Endothelial cell of umbilical vein (primary cell): ENCODE measurements around the genes OR7E24 and ZNF846.

DNA sequence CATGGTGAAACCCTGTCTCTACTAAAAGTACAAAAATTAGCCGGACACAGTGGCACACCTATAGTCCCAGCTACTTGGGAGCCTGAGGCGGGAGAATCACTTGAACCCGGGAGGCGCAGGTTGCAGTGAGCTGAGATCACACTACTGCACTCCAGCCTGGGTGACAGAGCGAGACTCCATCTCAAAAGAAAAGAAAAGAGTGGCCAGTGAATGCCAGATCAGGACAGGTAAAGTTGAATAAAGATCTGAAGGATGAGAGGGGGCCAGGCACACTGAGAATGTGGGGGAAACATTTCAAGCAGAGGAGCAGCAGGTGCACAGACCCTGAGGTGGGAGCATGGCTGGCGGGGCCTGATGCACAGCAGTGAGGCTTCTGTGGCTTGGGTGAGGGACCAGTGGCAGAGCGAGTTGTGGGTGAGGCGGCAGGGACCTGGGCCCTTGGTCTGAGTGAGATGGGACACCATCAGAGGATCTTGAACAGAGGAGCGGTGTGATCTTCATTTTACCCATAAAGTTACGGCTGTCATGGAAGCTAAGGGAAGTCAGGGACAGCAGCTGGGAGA is 9.2 kb downstream of the ZNF317 start:
- PRO-cap, result no peak
CAGE:
- cytosol, long polyA minus RNA, result no peak
- cytosol, long polyA plus RNA, result no peak
- long polyA plus RNA, result no peak
- nucleus, long polyA minus RNA, result no peak
- nucleus, long polyA plus RNA, result no peak

DNA sequence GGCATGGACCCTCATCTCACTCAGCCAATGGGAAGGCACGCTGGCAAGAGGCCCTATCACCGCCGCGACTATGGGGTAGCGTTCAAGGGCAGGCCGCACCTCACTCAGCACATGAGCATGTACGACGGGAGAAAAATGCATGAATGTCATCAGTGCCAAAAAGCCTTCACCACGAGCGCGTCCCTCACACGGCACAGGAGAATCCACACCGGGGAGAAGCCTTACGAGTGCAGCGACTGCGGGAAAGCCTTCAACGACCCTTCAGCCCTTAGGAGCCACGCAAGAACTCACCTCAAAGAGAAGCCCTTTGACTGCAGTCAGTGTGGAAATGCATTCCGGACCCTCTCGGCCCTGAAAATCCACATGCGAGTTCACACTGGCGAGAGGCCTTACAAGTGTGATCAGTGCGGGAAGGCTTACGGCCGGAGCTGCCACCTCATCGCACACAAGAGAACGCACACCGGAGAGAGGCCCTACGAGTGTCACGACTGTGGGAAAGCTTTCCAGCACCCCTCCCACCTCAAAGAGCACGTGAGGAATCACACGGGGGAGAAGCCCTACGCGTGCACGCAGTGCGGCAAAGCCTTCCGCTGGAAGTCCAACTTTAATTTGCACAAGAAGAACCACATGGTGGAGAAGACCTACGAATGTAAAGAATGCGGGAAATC is 18.5 kb upstream of the OR7D2 start:
- PRO-cap, result no peak
CAGE:
- cytosol, long polyA minus RNA, result no peak
- cytosol, long polyA plus RNA, result no peak
- long polyA plus RNA, result no peak
- nucleus, long polyA minus RNA, result no peak
- nucleus, long polyA plus RNA, result no peak

DNA sequence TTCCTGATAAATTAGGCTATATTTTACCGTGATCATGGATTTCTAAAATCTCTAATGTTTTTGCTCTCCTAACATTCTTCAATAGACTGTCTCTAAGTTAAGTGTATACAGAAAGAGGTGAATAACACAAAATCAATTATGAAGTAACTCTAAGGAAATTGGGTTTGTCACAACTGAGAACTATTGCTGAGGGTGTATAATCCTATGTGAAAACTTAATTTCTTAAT is at the start of gene OR7E24:
Gene OR7E24 (plus strand): TSS at position 160 of the 227 bp plus-strand sequence.
- PRO-cap, result no peak
CAGE:
- cytosol, long polyA minus RNA, result no peak
- cytosol, long polyA plus RNA, result no peak
- long polyA plus RNA, result no peak
- nucleus, long polyA minus RNA, result no peak
- nucleus, long polyA plus RNA, result no peak

DNA sequence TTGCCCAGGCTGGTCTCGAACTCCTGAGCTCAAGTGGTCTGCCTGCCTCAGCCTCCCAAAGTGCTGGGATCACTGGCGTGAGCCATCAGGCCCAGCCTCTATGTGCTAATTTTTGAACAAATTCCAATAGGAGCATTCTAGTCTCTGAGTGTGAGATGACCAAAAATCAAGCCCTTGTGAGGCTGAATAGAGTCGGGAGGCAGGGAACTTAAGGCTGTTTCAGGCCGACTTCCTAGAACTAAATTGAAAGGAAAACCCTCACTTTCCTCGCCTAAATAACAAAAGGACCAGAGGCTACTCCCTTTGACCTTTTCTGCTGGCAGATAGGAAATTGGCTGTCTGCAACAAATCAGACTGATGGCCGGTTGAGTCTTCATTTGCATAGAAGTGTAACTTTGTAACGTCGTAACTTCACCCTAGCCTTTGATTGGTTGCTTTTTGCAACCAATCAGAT is 720 bp upstream of the ZNF559 start:
- PRO-cap, result no peak
CAGE:
- cytosol, long polyA minus RNA, result no peak
- cytosol, long polyA plus RNA, result no peak
- long polyA plus RNA, result no peak
- nucleus, long polyA minus RNA, result no peak
- nucleus, long polyA plus RNA, result no peak

- PRO-cap, result no peak
CAGE:
- cytosol, long polyA minus RNA, result no peak
- cytosol, long polyA plus RNA, result no peak
- long polyA plus RNA, result no peak
- nucleus, long polyA minus RNA, result no peak
- nucleus, long polyA plus RNA, result no peak
Measured at GRCh38 chr19:9423119-9423497, 12.3 kb downstream of the ZNF266 start.

DNA sequence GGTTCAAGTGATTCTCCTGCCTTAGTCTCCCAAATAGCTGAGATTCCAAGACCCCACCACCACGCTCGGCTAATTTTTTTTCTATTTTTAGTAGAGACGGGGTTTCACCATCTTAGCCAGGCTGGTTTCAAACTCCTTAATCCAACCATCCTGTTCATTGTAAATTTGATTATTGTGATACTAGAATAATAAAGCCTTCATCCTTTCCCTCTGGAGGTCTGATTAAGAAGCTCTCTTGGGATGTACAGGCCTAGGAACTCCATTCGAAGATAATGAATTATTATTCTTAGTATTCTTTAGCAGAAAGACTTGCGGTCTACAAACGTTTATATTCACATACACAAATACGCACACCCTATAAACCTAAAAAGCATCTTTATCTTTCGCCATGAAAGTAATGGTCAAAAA is 696 bp downstream of the ZNF426 start:
- PRO-cap, result no peak
CAGE:
- cytosol, long polyA minus RNA, result no peak
- cytosol, long polyA plus RNA, result no peak
- long polyA plus RNA, result no peak
- nucleus, long polyA minus RNA, result no peak
- nucleus, long polyA plus RNA, result no peak

- PRO-cap, result bidirectional peak, plus-strand start at chr19:9768814, minus-strand start at chr19:9768625
CAGE:
- cytosol, long polyA minus RNA, result no peak
- cytosol, long polyA plus RNA, result no peak
- long polyA plus RNA, result no peak
- nucleus, long polyA minus RNA, result no peak
- nucleus, long polyA plus RNA, result no peak
Measured at GRCh38 chr19:9768167-9769238, at the start of gene ZNF846. Gene ZNF846, minus strand, starts transcription at chr19:9768738.

- PRO-cap, result no peak
CAGE:
- cytosol, long polyA minus RNA, result no peak
- cytosol, long polyA plus RNA, result no peak
- long polyA plus RNA, result no peak
- nucleus, long polyA minus RNA, result no peak
- nucleus, long polyA plus RNA, result no peak
Measured at GRCh38 chr19:9818092-9818529, 768 bp downstream of the FBXL12 start.

- PRO-cap, result no peak
CAGE:
- cytosol, long polyA minus RNA, result no peak
- cytosol, long polyA plus RNA, result no peak
- long polyA plus RNA, result no peak
- nucleus, long polyA minus RNA, result no peak
- nucleus, long polyA plus RNA, result no peak
Measured at GRCh38 chr19:10070571-10071595, 15.2 kb upstream of the SHFL start.

GRCh38 chr19:10104429-10105506 is 1.4 kb upstream of the PPAN start:
- PRO-cap, result no peak
CAGE:
- cytosol, long polyA minus RNA, result no peak
- cytosol, long polyA plus RNA, result no peak
- long polyA plus RNA, result no peak
- nucleus, long polyA minus RNA, result no peak
- nucleus, long polyA plus RNA, result no peak

- PRO-cap, result no peak
CAGE:
- cytosol, long polyA minus RNA, result no peak
- cytosol, long polyA plus RNA, result no peak
- long polyA plus RNA, result no peak
- nucleus, long polyA minus RNA, result no peak
- nucleus, long polyA plus RNA, result no peak
Measured at GRCh38 chr19:10110035-10110908, 1.2 kb upstream of the P2RY11 start.

DNA sequence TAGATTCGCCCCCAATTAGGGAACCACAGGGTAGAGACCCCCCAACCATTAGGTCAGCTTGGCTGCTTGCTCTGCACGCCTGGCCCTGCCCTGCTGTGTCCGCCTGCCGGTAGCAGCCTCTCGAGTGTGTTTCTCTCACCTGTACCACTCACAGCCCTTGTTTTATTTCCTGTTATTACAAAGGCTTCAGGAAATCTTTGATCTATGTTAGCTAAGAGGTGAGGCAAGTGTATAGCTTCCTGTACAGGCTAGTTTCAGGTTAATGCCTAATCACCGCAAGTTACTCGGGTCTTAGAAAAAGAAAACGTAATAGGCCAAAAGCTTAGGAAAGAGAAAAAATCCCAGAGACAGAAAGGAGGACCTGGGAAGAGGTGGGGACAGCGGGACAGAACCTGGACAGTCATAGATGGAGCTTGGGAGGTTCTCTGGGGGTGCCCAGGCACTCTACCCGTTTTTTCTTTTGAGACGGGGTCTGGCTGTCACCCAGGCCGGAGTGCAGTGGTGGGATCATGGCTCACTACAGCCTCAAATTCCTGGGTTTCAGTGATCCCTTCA is 23.2 kb upstream of the EIF3G start:
- PRO-cap, result no peak
CAGE:
- cytosol, long polyA minus RNA, result no peak
- cytosol, long polyA plus RNA, result no peak
- long polyA plus RNA, result no peak
- nucleus, long polyA minus RNA, result no peak
- nucleus, long polyA plus RNA, result no peak

GRCh38 chr19:10237566-10238017 is 6.5 kb upstream of the S1PR2 start:
- PRO-cap, result no peak
CAGE:
- cytosol, long polyA minus RNA, result no peak
- cytosol, long polyA plus RNA, result no peak
- long polyA plus RNA, result no peak
- nucleus, long polyA minus RNA, result no peak
- nucleus, long polyA plus RNA, result no peak

- PRO-cap, result no peak
CAGE:
- cytosol, long polyA minus RNA, result no peak
- cytosol, long polyA plus RNA, result no peak
- long polyA plus RNA, result no peak
- nucleus, long polyA minus RNA, result no peak
- nucleus, long polyA plus RNA, result no peak
Measured at GRCh38 chr19:10242687-10243200, 9.3 kb upstream of the MRPL4 start.

DNA sequence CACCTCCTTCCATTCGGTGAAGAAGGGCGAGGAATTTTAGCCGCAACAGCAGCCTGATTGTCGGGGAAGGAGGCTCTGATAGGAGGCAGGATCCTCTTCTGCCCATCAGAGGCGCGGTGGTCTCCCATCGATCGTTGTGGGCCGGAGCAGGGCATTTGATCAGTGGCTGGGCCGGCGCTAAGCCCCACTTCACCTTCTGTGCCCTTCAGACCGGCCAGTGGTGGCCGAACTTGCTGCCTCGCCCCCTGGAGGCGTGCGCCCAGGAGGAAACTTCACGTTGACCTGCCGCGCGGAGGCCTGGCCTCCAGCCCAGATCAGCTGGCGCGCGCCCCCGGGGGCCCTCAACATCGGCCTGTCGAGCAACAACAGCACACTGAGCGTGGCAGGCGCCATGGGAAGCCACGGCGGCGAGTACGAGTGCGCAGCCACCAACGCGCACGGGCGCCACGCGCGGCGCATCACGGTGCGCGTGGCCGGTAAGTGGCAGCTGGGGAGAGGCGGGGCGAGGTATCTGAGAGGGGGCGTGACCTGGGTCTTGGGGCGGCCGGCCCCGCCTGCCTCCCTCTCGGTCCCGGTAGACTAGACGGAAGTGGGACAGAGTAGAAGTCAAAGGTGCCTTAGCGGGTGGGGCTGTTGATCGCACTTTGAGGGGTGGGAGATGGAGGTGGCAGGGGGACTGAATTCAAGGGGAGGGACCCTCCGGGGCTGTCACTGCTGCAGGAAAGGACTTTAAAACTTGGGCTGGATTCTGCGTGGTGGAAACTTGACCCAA is 5.6 kb downstream of the ICAM5 start:
- PRO-cap, result no peak
CAGE:
- cytosol, long polyA minus RNA, result no peak
- cytosol, long polyA plus RNA, result no peak
- long polyA plus RNA, result no peak
- nucleus, long polyA minus RNA, result no peak
- nucleus, long polyA plus RNA, result no peak

GRCh38 chr19:10305433-10305843 is 10.4 kb downstream of the FDX2 start:
- PRO-cap, result no peak
CAGE:
- cytosol, long polyA minus RNA, result no peak
- cytosol, long polyA plus RNA, result no peak
- long polyA plus RNA, result no peak
- nucleus, long polyA minus RNA, result no peak
- nucleus, long polyA plus RNA, result no peak

DNA sequence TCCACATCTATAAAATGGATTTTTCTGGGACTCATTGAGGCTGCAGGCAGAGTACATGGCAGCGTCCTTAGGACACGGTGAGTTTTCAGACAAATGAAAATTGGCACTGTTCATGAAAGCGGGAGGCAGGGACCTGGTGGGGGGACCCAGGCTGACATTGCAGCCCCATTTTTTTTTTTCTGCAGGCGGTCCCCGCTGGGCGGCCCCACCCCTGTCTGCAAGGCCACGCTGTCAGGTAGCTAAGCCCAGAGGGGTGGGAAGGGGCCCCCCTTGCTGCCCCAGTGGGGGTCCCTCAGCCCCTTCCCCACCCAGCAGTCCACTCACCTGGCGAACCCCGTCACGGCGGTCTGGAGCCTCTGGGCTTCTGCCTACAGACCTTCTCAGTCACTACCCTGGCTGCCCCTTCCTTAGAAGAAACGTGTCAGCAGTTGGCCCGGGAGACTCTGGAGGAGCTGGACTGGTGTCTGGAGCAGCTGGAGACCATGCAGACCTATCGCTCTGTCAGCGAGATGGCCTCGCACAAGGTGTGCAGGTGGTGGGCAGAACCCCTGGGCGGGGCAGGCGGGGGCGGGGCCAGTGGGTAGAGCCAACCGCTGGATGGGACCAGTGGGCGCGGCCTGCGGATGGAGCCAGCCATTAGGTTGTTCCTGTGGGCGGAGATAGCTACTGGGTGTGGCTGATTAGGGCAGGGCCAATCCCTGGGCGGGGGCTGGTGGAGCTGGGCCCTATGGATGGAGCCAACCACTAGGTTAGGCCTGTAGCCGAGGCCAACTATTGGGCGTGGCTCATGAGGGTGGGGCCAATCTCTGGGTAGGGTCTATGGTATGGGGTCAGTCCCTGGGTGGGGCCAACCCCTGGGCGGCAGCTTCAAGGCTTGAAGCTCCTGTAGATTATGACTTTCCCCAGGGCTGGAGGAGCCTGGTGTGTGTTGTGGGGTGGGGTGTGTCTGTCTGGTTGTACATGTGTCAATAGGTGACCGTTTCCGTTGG is 30.4 kb downstream of the PDE4A start:
- PRO-cap, result no peak
CAGE:
- cytosol, long polyA minus RNA, result no peak
- cytosol, long polyA plus RNA, result no peak
- long polyA plus RNA, result no peak
- nucleus, long polyA minus RNA, result no peak
- nucleus, long polyA plus RNA, result no peak

- PRO-cap, result unidirectional peak, plus-strand start at chr19:10479179
CAGE:
- cytosol, long polyA minus RNA, result no peak
- cytosol, long polyA plus RNA, result no peak
- long polyA plus RNA, result no peak
- nucleus, long polyA minus RNA, result no peak
- nucleus, long polyA plus RNA, result no peak
Measured at GRCh38 chr19:10478321-10479585, 24.4 kb downstream of the KEAP1 start.

DNA sequence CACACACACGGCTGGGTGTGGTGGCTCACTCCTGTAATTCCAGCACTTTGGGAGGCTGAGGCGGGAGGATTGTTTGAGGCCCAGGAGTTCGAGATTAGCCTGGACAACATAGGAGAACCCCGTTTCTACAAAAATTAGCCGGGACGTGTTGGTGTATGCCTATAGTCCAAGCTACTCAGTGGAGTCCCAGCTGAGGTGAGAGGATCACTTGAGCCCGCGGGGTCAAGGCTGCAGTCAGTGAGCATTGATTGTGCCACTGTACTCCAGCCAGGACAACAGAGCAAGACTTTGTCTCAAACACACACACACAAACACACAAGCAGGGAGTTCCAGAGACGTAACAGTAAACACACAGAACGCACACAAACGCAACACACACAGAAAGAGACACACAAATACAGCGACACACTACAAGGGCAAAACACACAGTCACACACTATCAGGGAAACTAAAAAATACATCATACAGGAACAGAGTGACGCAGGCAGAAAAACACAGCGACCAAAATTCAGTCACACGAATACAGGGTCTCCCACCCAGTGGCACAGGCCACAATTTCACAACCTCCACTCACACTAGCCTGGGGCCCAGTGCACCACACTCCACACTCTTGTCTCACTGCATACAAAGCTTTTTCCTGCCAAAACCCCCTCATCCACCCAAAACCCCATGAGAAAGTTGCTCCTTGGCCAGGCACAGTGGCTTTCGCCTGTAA is 1.5 kb downstream of the S1PR5 start:
- PRO-cap, result no peak
CAGE:
- cytosol, long polyA minus RNA, result no peak
- cytosol, long polyA plus RNA, result no peak
- long polyA plus RNA, result no peak
- nucleus, long polyA minus RNA, result no peak
- nucleus, long polyA plus RNA, result no peak

DNA sequence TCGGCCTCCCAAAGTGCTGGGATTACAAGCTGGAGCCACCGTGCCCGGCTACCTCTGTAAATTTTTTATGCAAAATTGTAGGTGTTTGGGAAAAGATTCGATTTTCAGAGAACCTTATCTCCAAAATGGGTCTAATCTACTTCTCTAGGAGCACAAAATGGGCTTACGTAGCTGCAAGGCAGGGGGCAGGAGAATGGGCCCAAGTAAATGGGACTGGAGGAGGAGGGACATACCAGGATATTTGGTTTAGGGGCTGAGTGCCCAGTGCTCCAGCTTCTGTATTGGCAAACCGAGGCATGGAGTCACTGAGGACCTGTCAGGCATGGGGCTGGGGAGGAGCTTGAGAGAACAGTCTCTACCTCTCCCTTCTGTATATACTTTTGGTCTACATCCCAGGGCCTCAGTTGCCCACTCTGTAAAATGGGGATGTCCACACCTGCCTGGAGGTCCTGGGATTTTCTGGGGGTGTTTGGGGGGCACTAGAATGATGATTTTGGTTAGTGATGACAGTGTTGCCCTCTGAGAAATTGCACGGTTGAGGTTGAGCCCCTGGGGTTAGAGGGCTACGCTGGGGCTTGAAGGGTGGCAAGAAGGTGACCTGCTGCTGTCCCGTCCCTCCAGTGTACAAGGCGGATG is 4.7 kb downstream of the ATG4D start:
- PRO-cap, result no peak
CAGE:
- cytosol, long polyA minus RNA, result no peak
- cytosol, long polyA plus RNA, result no peak
- long polyA plus RNA, result no peak
- nucleus, long polyA minus RNA, result start-site peak on the plus strand centred at position 209 of the sequence, 240 bp wide, 5 reads
- nucleus, long polyA plus RNA, result no peak